HT1080 (cell line): ENCODE measurements around a stretch of chr14.

RAMPAGE:
- cytosol, long total RNA: no peak
- long total RNA: no peak
- nucleus, long total RNA: no peak
Measured at GRCh38 chr14:75003208-75003953, 660 bp downstream of the EIF2B2 start.

DNA sequence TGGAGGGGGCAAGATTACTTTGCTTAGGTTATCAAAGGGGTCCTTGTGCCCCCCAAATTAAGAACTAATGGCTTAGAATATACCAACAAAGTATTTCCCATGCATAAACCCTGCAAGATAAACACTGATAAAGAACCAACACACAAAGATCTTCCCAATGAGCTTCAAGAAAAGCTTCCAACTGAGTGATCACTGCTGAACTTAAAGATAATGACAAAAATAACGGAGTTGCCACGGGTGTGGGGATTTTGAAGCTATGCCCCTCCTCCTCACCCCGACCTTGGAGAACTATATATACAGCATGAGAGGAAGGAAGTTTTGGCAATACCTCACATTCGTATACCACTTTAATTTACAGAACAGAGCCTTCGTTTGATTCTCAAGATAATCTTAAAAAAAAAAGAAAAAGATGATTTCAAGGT is 824 bp downstream of the NEK9 start:
RAMPAGE:
- cytosol, long total RNA: no peak
- long total RNA: no peak
- nucleus, long total RNA: no peak

DNA sequence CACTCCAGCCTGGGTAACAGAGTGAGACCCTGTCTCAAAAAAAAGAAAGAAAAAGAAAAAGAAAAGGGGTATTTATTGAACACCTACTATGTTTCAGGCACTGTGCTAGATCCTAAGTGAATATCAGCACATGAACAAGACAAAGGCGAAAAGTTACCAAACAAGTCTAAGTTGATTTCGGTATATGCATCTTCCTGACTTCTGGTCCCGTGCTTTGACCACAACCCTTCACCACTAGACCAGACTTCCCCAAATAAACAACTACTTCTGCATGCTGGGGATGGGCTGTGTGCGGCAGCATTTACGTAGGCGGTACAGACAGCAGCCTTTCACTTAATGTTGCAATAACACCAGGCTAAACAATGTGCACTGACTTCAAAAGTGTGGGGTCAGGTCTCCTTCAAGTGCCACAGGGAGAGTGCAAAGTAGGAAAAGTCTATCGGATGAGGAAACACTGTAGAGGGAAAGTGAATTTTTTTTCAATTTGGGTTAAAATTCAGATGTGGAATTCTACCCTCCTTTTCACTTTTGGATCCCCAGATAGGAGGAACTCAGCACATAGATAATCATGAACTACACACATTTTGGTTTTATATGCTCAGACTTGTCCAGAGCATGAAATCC is 3.8 kb upstream of the FOS start:
RAMPAGE:
- cytosol, long total RNA: no peak
- long total RNA: no peak
- nucleus, long total RNA: no peak

RAMPAGE:
- cytosol, long total RNA: no peak
- long total RNA: no peak
- nucleus, long total RNA: no peak
Measured at GRCh38 chr14:75295483-75296543, 17.2 kb downstream of the FOS start.

DNA sequence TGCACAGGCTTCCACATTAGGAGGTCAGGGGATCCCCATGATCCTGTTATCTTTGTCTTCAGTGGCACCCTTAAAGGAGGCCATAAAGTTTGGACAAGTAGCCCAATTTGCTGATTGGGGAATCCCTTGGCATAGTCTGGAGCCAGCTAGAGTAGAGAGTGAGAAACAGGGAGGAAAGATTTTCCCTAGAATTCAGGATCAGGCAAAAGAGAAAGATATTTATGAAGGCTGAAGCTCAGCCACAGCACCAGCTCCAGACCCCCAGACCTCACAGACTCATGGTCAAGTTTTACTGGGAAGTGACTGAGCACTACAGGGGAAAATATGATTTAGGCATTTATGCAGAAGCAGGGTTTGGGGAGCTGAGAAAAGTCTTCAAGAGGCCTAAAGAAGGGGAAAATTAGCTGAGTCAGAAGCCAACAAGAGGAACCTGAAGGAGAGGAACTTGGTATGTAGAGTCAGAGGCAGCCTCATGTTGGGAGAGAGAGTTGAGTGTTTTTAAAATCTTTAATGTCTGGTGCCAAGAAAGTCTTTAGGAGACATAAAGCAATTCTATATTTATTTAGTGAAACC is 62.9 kb downstream of the FOS start:
RAMPAGE:
- cytosol, long total RNA: no peak
- long total RNA: no peak
- nucleus, long total RNA: no peak

DNA sequence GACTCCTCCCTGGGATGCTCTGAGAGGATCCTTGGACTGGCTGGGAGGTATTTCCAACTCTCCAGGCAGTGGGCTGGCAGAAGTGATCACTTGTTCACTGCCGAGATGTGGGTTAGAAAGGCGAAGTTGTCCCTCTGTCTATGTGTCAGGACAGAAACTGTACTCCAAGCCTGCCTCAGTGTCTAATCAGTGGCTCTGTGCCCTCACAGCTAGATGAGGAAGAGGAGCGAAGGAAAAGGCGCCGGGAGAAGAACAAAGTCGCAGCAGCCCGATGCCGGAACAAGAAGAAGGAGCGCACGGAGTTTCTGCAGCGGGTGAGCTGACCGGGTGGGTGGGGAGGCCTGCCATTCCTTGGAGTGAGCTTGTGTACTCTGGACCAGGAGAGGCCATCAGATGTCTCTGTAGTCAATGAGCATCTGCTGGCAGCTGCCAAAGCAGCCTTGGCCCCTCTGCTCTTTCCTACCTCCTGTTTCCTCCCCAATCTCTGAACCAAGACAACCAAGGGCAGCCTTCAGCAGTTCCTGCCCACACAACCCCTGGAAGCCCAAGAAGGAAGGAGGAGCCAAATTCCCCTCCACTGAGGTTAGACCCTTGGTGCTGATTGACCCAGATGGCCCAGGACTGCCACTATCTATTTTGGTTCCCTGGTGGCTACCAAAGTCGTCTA is 33.5 kb downstream of the JDP2 start:
RAMPAGE:
- cytosol, long total RNA: no peak
- long total RNA: no peak
- nucleus, long total RNA: no peak

GRCh38 chr14:75542419-75543241 is 20.4 kb downstream of the BATF start:
RAMPAGE:
- cytosol, long total RNA: no peak
- long total RNA: no peak
- nucleus, long total RNA: no peak

DNA sequence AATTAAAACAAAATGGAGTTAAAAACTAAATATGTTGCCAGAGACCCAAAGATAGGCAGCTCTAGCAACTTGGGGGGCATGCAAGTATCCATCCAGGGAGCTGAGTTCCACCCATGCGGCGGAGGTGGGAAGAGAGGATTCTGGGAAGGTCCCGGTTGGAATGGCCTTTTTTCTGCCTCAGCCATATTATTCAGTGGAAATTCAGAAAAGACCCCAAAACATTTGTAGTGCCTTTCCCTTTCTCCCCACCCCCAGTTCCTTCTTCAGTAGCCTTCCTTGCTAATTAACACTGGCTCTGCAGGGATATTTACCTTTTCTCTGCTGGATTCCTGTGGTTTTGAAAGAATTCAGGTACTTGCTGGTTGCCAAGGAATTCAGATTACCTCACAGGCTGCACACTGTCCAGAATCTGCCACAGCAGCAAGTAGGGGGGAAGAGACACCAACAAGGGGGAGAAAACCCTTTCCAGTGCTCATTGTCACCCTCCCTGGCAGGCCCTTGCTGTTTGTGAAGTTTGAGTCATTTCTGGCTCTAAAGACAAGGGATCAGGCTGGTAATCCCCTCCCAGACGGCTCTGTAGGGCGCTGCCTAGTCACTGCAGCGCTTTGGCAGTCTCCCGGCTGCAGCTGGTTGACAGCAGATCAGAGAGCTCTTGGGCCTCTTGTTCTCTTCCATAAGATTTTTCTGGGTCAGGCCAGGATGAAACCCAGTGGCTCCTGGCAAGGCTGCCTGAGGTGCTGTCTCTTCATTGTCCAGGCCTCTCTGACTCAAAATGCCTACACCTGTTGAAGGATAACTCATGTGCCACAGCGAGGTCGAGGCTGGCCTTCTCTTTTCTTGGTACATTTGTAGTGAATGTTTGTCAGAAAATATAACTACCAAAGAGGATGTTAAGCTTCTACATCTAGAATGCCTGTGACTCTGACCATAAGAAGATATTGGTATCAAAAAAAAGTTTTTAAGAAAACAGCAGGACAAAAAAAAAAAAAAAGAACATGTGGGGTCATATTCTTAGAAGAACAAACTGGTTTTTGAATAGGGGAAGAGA is 50.8 kb downstream of the TTLL5 start:
RAMPAGE:
- cytosol, long total RNA: no peak
- long total RNA: no peak
- nucleus, long total RNA: no peak

DNA sequence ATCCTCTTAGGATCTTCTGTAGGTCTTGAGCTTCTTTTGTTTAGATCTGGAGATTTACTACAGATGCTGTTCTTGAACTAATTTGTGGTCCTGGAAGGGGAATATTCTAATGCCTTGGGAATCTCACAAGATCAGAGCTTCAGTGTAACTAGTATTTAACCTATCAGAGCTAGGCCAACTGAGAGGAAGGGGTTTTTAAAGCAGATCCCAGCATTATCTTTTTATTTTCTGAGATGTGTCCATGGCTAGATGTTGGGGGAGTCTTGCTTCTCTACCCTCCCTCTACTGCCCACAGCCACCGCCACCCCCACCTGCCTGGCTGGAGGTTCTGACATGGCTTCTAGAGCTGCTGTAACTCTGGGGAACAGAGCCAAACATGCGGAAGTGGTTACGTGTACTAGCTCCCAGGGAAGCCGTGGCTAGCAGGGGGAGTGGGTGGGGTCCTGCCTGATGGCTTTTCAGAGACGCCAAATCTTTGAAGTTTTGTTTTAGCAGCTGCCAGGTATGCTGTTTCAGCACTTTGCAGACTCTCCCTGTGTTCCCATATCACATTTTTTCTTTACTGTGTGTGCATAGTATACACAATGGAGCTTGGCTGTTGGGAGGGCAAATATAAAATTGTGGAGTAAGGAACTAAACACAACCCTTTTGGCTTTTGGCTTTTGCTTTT is 150.4 kb downstream of the TGFB3 start:
RAMPAGE:
- cytosol, long total RNA: no peak
- long total RNA: no peak
- nucleus, long total RNA: no peak

RAMPAGE:
- cytosol, long total RNA: no peak
- long total RNA: no peak
- nucleus, long total RNA: no peak
Measured at GRCh38 chr14:76309982-76310510, 65.9 kb upstream of the ESRRB start.

DNA sequence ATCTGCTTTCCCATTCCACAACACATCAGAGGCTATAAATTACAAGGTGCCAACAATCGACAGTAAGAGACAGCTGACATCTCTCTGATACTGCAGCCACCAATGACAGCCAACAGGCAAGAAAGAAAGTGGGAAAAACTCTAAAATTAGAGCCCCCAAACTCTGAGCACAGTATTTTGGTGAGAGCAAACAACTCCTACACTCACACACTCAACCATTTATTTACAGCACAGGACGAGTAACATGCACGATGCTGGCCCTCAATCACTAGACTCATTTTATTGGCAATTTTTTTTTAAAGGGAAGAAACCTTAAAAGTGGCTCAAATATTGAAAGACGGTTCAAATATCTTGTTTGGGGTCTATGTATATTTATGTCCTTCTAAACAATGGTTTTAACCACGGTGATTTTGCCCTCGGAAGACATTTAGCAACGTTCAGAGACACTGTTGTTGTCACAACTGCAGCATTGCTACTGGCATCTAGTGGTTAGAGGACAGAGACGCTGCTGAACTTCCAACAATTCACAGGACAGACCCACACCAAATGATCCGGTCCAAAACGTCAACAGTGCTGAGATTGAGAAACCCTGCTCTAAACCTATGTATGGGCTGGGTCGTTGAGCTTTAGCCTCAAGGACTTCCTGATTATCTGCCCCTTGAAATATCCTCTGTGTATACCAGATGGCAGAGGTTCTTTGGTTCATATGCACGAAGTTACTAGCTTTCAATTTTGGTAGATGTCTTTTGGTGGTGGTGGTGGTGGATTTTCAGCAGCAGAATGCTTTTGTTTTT is 1.8 kb downstream of the ANGEL1 start:
RAMPAGE:
- cytosol, long total RNA: no peak
- long total RNA: no peak
- nucleus, long total RNA: no peak

GRCh38 chr14:76836005-76836434 is 9.8 kb downstream of the LRRC74A start:
RAMPAGE:
- cytosol, long total RNA: no peak
- long total RNA: no peak
- nucleus, long total RNA: no peak

DNA sequence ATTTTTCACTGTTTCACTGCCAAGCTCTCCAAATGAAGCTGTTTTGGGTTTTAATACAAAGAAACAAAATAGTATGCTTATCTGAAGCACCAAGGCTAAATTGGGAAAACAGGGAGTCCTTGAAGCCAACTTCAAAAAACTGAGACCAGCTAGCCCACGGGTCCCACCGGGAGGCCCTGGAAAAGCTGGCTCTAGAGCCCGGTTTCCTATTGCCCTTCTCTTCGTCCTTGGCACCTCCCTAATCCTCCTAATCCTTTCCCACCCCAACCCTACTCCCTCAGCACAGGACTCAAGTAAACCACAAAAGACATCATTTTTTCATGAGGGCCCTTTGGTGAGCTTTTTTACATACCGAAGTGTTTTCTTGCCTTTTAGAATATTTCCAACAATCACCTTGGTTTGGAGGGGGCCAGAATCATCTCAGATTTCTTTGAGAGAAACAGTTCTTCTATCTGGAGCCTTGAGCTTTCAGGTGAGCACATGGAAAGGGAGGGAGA is 11.3 kb downstream of the LRRC74A start:
RAMPAGE:
- cytosol, long total RNA: no peak
- long total RNA: no peak
- nucleus, long total RNA: no peak

DNA sequence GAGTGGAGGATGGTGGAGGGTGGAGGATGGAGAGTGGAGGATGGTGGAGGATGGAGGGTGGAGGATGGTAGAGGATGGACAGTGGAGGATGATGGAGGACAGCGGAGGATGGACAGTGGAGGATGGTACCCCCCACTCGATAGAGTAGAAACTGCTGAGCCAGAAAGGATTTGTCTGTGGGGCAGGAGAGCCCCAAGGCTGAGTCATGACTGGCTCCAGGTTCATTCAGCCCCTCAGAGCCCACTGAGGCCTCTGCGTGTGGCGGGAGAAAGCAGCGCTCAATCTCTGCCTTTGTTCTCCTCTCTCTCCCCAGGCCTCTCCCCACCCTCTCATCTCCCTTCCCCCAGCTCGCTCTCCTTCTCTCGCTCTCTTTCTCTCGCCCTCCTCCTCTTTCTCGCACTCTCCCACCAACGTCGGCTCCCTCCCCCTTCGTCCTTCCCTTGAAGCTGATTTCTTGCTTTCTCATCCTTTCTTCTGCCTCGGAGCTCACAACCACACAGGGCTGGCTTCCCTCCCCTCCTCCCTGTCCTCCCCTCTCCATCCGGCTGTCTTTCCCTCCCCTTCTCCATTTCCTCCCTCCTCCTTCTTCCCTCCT is 96.3 kb downstream of the LRRC74A start:
RAMPAGE:
- cytosol, long total RNA: no peak
- long total RNA: no peak
- nucleus, long total RNA: no peak

DNA sequence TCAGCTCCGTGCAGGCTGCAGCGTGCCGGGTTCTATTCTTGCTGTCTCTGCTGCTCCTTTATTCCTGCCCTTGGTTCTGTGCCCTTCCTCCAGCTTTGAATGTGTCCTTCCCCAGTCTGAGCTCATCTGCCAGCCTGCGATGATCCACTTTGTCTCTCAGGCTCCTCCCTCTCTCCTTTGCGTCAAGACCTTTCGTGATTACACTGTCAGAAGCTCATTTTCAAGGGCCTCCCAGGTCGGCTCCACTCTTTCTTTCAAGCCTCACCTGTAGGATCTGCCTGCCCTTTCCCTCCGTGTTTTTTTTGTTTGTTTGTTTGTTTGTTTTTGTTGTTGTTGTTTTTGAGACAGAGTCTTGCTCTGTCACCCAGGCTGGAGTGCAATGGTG is 98.5 kb downstream of the IRF2BPL start:
RAMPAGE:
- cytosol, long total RNA: no peak
- long total RNA: no peak
- nucleus, long total RNA: no peak

DNA sequence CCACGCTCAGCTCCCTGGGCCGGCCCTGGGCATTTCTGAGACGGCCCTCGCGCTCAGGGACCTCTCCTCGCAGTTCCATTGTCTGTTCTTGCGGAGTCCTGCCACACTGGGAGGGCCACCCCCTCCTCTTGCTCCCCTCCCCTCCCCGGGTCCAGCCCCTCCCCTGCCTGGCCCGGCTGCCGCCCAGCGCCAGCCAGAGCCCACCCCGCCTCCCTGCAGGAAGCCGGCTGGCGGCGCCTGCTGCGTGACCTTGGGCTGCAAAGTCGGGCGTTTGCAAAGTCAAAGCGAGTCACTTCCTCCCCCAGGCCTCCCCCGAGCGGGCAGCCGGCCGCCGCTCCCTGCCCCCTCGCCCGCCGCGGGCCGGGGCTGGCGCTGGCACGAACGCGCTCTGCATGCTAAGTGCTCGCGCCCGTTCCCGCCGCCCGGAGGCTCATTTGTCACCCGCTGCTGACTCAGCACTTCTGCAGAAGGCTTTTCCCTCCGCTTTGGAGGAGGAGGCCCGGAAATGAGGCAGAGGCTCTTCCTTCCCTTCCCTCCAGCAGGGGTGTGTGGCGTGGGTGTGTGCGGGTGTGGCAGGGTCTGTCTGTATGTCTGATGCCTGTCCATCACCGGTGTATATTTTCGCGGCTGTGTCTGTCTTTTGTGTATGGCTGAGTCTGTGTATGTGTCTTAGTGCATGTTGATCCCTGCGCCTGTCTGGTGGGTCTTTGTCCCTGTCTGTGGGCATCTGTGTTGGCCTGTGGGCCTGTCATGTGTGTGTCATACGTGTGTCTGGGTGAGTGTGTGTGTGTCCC is 72.0 kb downstream of the IRF2BPL start:
RAMPAGE:
- cytosol, long total RNA: no peak
- long total RNA: no peak
- nucleus, long total RNA: no peak

DNA sequence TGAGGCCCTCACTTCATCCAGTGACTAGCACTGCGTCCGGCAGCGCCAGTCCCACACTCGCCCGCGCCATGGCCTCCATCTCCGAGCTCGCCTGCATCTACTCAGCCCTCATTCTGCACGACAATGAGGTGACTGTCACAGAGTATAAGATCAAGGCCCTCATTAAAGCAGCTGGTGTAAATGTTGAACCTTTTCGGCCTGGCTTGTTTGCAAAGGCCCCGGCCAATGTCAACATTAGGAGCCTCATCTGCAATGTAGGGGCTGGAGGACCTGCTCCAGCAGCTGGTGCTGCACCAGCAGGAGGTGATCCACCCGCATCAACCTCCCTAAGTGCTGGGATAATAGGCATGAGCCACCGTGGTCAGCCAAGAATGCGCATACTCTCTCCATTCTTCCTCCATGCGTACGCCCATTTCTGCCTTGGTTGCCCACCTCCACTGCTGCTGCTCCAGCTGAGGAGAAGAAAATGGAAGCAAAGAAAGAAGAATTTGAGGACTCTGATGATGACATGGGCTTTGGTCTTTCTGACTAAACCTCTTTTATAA is 59.8 kb downstream of the IRF2BPL start:
RAMPAGE:
- cytosol, long total RNA: no peak
- long total RNA: no peak
- nucleus, long total RNA: no peak

DNA sequence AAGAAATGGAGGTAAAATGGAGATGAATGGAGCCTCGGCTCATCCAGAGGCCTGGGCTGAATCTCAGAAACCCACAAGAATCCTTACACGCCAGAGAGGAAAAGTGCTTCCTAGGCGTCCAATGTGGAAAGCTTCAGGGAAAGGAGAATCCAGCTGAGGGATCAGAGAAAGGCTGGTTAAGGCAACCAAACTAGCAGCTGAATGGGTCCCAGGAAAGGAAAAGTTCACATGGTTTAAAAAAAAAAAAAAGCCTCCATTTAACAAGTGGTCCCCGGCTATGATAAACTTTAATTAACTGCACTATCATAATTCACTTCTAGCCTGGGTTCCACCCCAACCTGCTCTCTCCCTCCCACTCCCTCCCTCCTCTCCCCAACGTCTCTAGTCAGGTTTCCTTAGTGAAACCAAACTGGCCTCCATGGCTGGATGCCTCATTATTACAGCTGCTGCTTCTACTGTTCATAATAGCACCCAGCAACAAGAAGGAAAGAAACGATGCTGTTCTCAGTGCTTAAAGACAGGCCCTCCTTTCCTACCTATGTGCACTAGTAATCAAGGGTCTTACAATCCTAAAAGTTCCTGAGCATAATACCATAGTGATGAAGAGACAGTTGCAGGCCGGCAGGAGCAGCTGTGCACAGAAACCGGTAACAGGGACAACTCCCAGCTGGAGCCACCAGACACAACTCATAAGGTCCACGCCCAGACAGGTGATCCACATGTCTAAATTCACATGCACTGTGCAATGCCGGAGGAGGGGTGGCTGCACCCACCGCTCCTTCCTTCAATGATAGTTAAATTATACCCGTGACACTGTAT is 6.3 kb downstream of the IRF2BPL start:
RAMPAGE:
- cytosol, long total RNA: no peak
- long total RNA: no peak
- nucleus, long total RNA: no peak

GRCh38 chr14:77032308-77032500 is 3.7 kb upstream of the IRF2BPL start:
RAMPAGE:
- cytosol, long total RNA: no peak
- long total RNA: no peak
- nucleus, long total RNA: no peak

GRCh38 chr14:77052501-77053151 is 24.1 kb upstream of the IRF2BPL start:
RAMPAGE:
- cytosol, long total RNA: no peak
- long total RNA: no peak
- nucleus, long total RNA: no peak